Hematopoietic multipotent progenitor cell (in vitro differentiated cells): ENCODE measurements around a stretch of chr12.

DNA sequence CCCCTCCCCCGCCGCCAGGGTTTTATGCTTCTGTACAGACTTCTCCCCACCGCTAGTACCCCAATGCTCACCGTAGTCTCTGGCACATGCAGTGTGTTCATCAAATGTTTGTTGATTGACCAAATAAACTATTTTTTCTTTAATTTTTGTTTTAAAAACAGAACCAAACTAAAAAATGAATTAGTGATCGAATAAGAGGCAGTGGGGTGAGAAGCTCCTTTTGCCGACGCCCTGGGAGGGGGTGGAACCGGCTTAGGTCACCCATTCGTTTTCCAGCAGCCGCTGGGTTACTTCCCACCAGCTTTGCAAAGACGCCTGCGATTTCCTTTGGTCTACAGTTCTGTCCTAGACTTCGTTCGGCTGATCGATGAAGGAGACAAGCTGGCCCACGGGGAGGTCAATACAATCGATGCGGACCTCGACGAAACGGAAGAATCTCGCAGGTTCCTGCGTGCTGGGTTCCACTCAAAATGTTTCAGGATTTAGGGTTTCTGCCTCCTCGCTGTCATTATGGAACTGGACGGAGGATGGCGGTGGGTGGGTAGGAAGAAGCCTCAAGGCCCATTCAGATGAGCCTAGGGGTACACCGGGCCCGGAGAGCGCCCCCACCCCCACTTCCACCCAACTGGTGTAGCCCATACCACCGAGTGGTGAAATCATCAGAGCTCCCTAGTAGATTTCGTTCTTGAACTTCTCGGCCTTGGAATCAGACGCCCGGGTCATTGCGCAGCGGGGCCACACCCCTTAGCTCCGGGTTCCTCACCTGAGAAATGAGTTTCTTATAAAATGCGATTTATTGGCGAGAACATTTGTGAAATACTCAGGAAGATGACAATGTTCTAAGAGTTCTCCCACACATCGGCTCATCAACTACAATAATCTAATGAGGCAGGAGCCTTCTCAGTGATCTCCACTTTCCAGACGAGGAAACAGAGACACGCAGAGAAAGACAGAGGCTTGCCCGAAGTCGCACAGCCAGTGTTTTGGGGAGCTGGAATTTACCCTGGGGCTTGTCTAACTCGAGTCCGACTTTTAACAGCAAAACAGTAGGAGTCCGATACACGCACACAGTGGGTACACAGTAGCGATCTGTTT is 13.2 kb upstream of the TBX3 start:
- CAGE, long polyA plus RNA, result no peak

GRCh38 chr12:114933356-114933710 is 249.4 kb upstream of the TBX3 start:
- CAGE, long polyA plus RNA, result no peak

DNA sequence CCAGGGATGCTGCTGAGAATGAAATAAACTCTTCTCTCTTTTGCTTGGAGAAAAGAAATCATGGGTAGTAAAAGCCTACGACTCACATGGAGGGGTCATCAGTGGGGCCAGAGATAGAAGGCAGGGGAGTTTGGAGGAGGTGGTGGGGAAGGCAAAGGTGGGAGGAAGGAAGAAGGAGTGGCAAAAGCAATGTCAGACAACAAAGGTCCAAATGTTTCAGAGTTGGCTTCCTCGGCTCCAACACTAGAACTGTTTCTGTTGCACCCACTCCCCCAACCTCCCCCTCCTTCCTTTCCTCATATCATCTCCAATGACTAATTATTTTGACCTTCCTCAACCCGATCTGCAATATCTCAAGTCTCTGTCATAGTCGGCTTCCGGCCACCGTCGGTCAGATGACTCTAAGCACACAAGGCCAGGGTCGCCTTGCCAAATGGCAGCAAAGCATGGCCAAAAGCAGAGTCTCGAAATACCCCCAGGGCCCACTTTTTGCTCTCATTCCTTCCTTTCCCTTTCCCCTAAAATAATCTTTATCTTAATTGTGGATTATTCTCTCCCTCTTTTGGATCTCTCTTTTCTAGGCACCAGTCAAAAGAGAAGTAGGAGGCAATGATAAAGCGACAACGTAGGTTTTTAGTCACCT is 637.0 kb upstream of the TBX3 start:
- CAGE, long polyA plus RNA, result no peak

DNA sequence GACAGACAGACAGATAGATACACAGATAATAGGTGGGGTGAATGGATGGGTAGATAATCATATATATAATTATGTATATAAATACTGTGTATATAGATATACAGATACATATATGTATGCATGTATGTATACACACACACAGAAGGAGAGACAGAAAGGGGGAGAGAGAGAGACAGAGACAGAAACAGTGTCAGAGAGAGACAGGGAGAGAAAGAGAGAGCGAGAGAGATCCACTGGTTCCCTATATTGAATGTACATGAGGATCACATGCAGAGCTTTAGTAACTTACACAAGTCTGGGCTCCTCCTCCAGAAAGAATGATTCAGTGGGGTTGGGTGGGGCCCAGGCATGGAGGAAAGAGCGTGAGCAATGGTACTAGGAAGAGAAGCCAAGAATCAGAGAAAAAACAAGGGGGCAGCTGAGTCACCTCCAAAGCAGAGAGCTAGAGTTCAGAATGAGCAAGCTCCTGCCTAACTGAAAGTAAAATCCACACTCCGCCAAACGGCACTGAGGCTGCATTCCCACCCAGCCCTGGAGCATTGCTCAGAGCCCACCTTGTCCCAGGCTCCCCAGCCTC is 670.0 kb upstream of the TBX3 start:
- CAGE, long polyA plus RNA, result no peak

- CAGE, long polyA plus RNA, result no peak
These were observed 521.1 kb downstream of the MED13L start for GRCh38 chr12:115756397-115756787.

DNA sequence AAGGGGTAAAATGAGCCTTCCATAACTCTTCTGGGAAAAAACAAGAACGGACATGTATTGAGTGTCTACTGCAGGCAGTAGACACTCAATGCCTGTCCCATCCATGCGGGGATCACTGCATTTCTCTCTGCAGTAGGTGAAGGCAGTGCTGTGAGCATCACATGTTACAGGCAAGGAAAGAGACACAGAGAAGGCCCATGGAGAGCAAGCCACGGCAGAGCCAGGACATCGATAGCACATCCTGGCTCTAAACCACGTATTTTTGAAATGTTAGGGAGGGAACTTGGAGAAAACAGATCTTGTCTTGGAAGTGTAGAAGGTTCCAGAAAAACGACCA is 328.4 kb downstream of the MED13L start:
- CAGE, long polyA plus RNA, result no peak

DNA sequence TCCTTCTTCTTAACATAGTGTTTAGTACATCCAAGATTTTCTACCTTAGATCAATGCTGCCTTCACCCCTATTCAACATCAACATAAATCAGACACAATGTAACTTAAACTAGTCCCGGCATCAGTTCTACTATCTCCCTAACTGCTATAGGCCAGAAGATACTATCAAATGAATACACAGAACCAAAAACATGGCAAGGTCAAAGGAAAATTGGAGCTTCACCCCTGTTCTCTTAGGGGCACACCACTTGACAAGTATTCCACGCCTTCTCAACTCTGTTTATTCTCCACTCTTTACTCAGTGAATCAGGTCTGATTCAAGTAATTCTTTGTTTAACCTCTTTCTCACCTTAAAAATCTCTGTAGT is 249.0 kb downstream of the MED13L start:
- CAGE, long polyA plus RNA, result no peak

- CAGE, long polyA plus RNA, result no peak
These were observed 198.6 kb downstream of the MED13L start for GRCh38 chr12:116078717-116079416.

DNA sequence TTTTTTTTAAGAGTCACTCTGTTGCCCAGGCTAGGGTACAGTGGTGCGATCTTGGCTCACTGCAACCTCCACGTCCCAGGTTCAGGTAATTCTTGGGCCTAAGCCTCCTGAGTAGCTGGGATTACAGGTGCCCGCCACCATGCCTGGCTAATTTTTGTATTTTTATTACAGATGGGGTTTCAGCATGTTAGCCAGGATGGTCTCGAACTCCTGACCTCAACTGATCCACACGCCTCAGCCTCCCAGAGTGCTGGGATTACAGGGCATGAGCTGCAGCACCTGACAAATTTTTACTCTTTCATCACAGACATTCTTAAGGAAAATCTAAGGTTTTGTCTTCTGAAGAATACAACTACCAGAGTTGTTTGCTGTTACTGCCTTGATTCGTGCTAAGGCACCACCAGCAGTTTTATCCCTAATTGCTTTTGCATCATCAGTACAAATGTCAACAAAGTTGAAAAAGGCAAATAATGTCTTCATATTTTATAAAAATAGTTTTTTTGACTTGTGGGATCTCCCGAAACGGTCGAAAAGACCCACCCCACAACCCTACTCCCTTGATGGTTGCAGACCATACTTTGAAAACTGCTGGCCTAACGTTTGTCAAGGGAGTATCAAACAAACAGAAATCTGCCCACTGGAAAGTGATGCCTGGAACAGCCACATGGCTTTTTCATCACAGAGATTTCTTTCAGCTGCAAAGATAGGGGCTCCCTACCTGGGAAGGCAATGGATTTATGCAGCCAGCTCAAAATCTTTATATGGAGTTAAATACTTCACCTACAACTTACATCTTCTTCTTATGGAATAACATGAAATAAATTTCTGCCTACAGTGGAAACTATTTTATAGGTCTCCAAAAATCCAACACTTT is 106.6 kb downstream of the MED13L start:
- CAGE, long polyA plus RNA, result no peak

DNA sequence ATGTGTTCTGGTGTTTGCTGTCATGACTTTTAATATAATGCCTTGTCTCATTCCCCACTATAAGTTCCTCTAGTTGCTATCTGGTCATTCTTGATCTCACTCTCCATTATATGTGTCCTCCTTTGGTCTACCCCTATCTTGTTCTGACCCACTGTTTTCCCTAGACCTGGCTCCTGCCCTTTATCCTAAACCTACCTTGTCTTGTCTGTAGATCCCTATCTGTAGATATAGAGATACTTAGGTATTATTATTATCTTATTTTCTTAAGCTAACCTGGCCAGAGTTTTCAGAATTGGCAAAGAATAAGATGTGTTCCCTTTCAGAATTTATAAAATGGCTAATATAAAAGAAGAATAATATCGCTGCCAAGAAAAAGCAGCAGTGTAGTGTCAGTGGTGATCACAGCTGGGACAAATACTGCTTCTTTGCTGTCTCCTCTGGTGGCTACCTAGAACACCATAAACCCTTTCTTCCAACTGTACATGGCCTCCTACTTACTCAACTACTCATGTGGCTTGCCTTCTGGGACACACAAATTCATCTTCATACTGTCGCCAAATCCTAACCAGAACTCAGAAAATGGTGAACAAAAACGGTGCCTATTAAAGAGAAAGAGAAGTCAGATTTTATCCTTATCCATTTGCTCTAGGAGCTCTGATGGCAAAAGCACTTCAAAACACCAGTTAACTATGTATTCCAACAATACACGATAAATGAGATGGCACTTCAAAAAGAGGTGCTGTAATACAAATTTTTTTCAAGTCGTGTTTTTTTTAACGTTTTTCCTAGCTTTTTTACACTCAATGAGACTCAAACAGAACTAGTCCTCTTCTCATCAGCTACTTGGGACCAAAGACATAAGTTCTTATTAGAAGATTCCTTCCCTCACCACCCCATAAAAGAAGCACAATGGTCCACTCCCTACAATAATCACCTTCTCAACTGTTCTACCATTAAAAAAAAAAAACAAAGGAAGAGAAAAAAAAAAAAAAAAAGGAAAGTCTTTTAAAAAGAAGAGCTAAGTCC is 72.6 kb downstream of the MED13L start:
- CAGE, long polyA plus RNA, result no peak

DNA sequence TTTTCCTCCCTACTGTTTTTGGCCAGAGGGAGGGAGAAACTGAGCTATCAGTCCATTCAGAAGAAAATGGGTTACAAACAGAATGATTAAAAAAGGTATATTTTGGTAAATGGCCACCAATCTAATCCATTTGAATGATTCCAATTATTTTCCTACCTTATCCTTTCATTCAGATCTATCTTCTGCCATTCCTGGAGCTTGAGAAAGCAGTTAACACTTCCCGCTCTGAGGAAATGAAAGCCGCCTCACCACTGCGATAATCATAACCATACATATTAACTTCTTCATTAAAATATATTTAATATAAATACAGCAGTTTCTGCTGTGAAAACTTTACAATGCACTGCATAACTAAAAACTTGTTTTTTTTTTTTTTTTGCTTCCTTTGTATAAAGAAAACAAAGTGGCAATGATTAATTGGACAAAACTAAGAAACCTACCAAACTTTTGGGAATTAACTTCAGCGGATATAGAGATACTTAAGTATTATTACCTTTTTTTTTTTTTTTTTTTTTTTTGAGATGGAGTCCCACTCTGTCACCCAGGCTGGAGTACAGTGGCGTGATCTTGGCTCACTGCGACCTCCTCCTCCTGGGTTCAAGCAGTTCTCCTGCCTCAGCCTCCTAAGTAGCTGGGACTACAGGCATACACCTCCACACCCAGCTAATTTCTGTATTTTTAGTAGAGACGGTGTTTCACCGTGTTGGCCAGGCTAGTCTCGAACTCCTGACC is 71.7 kb downstream of the MED13L start:
- CAGE, long polyA plus RNA, result no peak

DNA sequence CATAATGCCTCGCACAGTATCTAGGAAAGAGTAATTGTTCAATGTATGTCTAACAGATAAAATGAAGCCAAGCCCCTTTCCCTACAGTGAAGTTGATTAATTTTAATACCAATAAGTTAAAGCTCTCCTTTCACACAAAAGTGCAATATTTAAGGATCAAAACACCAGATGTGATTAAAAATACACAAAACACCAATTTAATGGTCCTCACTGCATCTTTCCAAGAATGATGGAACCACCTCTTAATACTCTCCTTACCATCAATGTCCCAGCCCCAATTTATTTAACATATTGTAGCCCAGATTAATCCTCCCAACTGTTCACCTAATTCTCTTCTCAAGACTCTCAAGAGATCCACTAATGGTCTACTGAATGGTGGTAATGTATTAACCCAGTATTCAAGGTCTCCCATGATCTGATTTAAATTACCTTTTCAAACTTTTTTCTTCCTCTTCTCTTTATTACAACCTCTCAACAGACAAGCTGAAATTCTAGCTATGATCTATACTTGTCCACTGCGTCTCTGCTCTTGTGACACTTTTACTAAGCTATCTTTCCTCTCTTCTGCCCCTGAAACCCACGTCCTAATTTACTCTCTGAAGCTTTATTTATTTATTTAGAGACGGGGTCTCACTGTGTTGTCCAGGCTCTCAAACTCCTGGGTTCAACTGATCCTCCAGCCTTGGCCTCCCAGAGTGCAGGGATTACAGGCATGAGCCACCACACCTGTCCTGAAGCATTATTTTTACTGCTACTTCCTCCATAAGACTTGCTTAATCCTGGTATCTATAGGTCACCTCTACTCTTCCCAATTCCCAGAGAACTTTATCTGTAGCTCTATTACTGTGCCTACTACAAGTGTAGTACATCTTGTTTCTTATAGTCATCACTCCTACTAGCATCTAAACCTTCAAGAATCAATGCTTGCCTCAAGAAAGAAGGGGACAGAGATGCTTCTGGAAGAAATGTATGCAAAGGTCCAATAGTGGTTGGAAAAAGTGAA is 61.6 kb downstream of the MED13L start:
- CAGE, long polyA plus RNA, result no peak

DNA sequence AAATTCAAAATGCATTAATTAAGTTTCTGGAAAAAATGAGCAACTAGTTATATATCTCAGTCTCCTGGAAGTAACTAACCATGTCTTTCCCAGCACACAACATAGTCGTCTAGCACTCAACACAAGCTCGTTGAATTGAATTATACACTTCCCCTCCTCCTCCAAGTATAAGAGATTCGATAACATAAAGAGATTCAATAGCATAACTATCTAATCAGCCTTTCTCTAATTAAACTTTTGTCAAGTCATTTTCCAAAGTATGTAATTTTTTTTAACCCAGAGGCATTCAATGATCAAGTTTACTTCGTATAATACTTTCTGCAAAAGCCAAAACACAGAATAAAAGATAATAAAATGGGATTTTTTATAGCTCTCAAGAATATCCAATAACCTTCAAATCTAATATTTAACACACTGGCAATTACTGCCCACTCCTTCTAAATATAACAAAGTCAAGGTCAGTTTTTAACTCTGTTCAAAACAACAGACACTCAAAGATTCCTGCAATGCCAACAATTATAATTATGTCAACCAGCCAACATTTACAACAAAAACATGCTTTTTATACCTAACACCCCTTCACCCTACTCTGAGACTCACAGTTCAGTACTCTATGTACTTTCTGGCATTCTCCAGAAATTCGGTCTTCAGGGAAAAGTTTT is 59.5 kb downstream of the MED13L start:
- CAGE, long polyA plus RNA, result no peak

GRCh38 chr12:116222344-116222627 is 55.2 kb downstream of the MED13L start:
- CAGE, long polyA plus RNA, result no peak

DNA sequence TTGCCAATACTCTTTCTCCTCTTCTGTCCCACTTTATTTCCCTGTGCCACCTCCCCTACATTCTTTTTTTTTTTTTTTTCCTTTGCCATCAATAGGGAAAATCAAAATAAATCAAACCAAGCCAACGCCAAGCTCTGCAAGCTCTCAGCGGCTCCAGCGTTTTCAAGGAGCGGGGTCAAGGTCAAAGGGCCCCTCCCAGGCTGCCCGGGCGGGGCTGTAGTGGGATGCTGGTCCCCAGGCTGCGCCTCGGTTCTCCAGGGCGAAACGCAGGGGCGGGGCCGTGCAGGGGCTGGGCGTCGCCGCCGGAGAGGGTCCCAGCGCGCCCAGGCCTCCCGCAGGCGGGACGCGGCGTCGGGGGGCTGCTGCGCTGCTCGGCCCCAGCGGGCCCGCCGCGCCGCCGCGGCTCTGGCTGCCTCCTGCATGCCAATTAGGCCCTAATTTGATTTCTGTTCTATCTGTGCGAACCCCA is 51.0 kb upstream of the MAP1LC3B2 start:
- CAGE, long polyA plus RNA, result no peak

DNA sequence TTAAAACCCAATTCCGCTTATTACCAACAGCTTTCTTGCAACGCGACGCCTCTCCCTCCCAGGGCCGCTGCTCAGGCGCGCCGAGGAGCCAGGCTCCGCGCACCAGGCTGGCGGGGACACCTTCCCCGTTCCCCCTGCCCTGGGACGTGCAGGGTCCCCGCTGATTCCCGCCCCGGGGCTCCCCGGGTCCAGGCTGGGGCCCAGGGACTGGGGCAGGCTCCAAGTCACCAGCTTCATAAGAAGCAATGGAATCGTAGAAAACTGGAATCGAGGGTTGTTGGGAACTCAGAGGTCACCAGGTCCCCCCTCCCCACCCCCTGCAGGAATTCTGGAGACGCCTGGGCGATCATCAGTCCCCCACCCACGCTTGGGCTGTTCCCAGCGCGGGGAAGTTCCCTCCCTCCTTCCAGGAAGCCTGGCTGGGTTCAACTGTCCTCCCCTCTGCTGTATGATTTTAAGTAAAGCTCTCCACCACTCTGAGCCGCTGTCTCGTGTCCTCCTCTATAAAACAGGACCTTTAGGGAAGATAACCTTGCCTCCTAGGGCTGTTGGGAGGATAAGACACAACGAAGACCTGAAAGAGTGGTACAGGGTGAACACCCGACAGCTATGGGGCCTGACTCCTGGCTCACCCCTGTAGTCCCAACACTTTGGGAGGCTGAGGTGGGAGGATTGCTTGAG is 50.4 kb upstream of the MAP1LC3B2 start:
- CAGE, long polyA plus RNA, result no peak

DNA sequence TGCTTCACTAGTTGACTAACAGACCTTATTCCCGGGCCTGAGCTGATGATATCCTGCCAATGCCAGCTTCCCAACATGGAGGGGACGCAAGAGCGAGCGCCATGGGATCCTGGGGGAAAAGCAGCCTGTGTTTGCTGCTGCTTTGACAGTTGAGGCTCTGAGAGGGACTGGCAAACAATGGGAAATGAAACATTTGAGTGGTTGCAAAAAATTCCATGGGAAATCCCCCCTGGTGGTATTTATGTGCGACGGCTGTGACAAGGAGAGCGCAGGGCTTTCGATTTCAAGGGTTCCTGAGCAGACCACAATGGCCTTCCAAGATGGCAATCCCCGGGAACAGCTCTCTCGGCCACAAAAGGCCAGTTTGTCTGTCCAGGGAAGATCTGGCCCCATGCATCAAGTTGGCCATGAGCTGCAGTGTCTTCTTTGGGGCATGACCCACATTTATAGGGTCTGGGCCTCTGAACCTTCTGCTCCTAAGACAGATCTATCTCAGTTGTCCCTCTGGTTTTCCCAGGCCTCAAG is 21.8 kb upstream of the MAP1LC3B2 start:
- CAGE, long polyA plus RNA, result no peak

GRCh38 chr12:116539659-116540635 is 19.2 kb upstream of the MAP1LC3B2 start:
- CAGE, long polyA plus RNA, result no peak

DNA sequence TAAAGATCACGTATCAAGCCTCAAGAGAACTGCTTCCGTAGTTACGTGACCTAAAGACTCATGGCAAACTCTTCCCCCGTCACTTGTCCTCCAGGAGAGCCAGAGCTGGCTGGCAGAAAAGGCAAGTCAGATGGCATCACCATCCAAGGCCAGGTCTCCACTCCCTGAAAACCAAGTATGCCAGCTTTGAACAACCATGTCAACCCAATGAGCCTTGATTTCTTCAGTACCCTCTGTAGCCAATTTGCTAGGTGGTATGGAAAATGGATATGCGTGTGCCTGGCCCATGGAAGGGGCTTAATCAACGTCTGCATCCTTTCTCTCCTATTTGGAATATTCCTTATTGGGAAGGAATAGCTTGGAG is 40.8 kb downstream of the MAP1LC3B2 start:
- CAGE, long polyA plus RNA, result no peak

- CAGE, long polyA plus RNA, result no peak
These were observed 76.4 kb downstream of the SPRING1 start for GRCh38 chr12:116661420-116661845.